Panc1 (cell line): ENCODE results near the genes PIGS and BLTP2.

GRCh38 chr17:28346446-28346887, 10.9 kb downstream of the POLDIP2 start:
- RRBS, 2 experiments: no CpG with 5 or more reads among the region's 2 CpGs

- RRBS, 2 experiments: no CpG with 5 or more reads among the region's 18 CpGs
Measured at GRCh38 chr17:28532887-28533752, 19.3 kb downstream of the UNC119 start.

DNA sequence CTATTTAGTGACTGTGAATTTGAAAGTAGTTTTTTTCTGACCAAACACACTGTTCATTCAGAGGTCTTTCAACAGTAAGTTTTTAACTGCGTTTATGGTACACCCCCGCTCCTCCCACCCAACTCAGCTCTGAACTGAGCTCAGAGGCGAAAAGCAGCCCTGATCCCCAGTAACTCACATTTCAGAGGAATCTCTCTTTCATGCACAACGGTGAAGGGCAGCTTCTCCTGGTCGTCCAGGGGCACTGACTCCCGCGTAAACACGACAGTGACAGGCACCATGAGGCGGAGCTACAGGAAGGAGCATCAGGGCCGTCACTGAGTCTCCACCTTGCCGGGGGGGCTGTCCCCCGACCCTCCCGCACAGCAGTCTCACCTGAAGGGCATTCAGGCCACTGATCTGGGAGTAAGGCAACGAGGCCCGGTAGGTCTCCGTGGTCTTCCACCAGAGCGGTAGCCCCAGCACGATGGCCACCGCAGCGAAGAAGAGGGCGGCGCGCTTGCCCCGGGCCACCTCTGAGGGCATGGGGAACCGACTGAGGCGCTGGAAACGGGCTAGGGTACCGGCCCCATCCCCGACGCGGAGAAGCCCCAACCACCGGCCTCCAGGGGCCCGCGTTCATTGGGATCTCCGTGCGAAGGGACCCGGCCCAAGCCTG, 521 bp downstream of the PIGS start:
- RRBS, 2 experiments: 1 to 6% methylated on average over 26 of the region's 37 CpGs

- RRBS, 2 experiments: no CpG with 5 or more reads among the region's 51 CpGs
Measured at GRCh38 chr17:28571332-28572101, at the start of gene PIGS. Gene PIGS, minus strand, starts transcription at chr17:28571524.

DNA sequence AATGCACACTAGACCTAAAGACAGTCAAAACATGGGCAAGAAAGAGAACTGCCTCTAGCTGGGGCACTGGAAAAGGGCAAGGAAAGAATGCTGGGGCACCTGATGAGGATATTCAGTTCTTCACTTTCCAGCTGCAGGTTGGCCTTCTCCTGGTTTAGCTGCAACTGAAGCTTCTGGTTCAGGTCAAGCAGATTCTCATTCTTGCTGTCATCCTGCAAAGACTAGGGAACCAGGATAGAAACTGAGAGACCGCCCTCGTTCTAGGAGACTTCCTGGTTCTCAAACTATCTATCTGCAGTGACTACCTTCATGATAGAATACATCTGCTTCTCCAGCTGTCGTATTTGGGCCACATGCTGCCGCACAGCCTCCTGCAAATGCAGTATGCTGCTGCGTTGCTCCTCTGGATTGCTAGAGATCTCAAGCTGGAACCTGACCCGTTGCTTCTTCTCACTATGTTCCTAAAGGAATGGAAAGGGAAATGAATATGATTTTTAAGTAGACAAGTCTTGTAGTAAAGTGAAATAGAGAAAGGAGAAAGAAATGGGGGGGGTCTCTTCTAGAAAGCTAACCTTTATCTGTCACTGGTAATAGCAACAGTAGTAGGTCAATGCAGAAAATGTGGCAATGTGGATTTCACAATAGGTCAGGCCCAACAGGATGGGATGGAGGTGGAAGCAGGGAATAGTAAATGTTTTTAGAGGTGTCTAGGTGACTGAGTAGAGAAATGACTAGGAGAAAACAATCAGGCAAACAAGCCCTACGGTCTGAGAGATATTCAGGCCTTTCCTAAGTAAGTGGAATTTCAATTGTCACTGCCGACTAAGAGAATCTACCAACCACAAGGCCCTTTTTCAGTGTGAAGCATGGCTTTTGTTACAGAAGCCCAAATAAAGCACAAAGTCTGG, 5.8 kb upstream of the RSKR start:
- RRBS, 2 experiments: no CpG with 5 or more reads among the region's 8 CpGs

- RRBS, 2 experiments: no CpG with 5 or more reads among the region's 7 CpGs
Measured at GRCh38 chr17:28641801-28642501, 3.0 kb downstream of the BLTP2 start.

DNA sequence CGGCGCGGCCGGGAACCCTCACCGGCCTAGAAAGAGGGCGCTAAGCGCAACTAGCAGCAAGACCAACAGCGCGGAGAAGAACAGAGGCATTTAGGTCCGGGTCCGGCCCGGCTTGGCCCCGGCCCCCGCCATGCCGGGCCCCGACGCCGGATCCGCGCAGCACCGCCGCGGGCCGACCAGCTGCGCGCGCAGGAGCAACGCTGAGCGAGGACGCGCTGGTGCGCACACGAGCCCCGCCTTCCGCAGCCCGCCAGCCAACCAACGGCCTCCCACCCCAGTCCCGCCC, at the start of gene BLTP2:
TSS of gene BLTP2 (minus strand) at position 192 of the 286 bp plus-strand sequence.
- RRBS, 2 experiments: 1 to 6% methylated on average over 6 of the region's 38 CpGs

DNA sequence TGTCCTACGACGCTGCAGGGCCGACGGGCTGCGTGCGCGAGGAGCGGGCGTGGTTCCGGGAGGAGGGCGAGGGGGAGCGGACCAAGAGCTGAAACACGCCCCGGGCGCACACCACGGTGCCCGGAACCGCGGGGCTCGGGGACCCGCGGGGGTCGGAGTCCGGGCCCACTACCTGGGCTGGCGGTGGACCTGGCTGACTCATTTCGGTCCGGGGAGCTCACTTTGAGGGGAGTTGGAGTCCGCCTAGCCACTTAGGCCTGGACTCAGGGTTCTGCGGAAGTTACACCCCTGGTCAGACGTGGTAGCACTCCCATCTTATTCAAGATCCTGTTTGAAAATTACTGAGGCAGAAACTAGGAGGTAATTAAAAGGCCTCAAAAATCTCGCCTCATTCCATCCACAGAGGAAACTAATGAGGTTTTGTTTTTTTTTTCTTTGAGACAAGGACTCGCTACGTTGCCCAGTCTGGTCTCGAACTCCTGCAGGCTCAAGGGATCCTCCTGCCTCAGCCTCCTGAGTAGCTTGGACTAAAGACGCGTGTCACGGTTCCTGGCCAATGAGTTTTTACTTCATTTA, 383 bp upstream of the BLTP2 start:
- RRBS, 2 experiments: 2 to 8% methylated on average over 16 of the region's 37 CpGs

DNA sequence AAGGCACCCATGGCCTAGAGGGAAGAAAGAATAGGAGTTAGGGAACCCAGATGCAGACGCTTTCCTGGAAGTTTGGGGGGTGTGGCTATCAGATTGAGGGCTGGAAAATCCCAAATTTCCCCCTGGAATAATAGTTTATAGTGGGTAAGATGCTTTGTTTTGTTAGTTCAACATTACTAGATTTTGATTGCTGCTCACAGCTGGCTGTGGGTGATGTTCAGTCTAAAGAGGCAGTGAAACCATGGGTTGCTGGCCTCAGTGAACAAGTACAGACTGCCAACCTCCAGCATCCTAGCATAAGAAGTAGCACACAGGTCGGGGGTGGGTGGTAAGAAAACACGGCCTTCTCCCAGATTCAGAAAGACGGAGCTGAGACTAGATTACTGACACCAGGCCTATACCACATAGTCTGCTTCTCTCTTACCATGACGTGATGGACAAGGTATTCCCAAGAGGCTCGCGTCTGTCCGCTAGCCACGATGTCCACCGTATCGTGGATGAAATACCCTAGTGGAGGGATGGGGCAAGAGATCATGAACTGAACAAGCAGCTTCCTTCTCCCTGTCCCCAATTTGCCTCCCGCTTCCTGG, 1.1 kb downstream of the TLCD1 start:
- RRBS, 2 experiments: no CpG with 5 or more reads among the region's 12 CpGs

- RRBS, 2 experiments: 80% methylated on average over 1 of the region's 20 CpGs; no CpG with 5 or more reads in 1 of the 2 experiments
Measured at GRCh38 chr17:28737819-28738446, 5.9 kb upstream of the TRAF4 start.

GRCh38 chr17:28738447-28739169, 5.2 kb upstream of the TRAF4 start:
- RRBS, 2 experiments: no CpG with 5 or more reads among the region's 9 CpGs

- RRBS, 2 experiments: no CpG with 5 or more reads among the region's 21 CpGs
Measured at GRCh38 chr17:28855136-28855725, 415 bp downstream of the ERAL1 start.

- RRBS, 2 experiments: no CpG with 5 or more reads among the region's 12 CpGs
Measured at GRCh38 chr17:28871012-28871737, 16.4 kb downstream of the ERAL1 start.

DNA sequence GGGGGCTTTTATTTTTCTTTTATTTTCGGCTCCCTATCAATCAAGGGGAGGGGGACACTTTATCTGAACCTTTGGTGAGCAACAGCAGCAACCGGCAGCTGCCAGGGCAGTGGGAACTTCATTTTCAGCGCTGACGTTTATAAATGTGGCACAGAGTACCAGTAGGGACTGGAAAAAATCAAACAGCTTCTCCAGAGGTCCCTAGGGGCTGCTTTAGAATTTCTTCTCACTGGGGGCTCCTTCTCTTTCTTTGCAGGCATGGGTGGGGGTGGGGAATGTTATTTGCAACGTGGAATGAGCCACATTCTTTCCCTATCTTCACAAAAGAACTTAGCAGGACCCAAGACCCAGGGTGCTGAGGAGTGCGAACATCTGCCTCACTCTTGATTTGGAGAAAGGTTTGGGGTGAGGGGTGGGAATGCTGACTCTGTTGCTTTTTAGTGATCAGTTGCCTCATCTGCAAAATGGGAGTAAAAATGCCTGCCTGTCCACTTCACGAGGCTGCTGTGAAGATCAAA, 10.9 kb upstream of the PIPOX start:
- RRBS, 2 experiments: no CpG with 5 or more reads among the region's 7 CpGs

- RRBS, 2 experiments: no CpG with 5 or more reads among the region's 13 CpGs
Measured at GRCh38 chr17:29093787-29094276, 50.9 kb downstream of the PIPOX start.

DNA sequence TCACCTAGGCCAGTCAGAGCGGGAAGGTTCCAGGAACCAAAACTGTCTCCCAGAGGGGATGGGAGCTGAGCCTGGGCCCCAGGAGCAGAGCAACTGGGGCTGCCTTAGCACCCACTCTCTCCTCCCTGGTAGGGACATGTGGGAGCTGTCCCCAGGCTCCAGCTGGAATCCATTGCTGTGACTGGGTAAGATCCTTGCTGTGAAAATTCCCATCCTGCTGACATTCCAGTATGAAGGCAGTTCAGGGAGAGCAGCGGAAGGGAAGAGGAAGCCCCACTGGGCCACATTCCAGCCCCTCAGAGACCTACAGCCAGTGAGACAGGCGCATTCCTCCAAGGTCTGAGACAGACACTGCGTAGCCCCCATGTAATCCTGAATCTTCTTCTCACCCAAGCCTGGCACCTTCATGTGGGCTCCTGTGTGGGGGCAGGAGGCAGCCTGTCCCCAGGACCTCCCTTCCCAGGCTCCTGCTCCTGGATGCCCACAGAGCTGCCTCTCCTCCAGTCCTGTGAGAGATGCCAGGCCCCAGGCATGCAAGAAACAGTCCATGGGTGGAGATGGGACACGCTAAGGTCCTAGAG, 24.2 kb downstream of the MYO18A start:
- RRBS, 2 experiments: no CpG with 5 or more reads among the region's 5 CpGs

- RRBS, 2 experiments: no CpG with 5 or more reads among the region's 5 CpGs
Measured at GRCh38 chr17:29369962-29370405, 20.2 kb upstream of the TAOK1 start.

DNA sequence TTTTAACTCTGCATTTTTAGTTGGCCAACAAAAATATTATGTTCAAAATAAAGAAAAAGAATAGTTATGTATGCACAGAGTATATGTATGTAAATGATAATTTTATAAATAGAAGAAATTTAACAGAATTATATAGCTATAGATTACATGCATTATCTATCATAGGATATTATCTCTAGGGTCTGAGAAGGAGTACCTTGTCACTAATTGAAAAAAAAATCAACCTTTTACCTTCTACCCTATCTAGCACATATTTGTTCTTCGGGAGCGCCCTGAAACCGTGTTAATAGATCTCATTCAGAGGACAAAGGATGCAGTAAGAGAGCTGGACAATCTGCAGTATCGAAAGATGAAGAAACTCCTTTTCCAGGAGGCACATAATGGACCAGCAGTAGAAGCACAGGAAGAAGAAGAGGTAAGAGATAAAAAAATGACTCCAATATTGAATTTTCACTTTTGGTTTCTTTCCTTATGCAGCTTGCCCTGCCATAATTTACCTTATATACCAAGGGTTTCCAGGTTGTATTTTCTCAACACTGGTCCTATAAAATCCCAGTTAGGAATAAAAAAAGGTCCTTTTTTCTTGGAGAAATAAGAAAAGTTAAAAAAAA, 71.4 kb downstream of the ABHD15 start:
- RRBS, 2 experiments: no CpG with 5 or more reads among the region's 4 CpGs